OVCAR3 (cell line): ENCODE measurements around the genes COX19, C7orf50 and MICALL2.

DNA sequence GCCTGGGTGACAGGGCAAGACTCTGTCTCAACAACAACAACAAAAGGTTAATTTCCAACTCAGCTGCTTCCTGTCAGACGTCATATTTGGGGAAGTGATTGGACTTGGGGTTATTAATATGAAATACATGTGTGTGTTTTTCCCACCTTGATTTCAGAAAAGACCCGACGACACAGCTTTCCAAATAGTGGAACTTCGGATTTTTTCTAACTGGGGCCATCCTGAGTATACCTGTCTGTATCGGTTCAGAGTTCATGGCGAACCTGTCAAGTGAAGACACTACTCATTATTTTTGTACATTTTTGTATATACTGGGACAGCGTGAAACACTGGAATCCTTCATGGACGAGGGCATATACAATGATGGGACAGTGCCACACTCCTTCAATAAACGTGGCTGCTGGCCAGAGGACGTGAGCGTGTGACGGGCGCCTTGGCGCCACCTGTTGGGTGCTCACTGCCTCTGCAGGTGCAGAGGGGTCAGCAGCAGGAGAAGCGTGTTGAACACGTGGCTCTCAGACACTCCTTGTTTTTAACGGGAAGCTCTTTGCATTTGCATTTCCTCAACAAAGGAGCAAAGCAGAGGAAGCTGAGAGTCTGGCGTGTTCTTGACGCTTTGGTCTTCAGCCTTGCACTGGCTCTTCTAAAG, 3.2 kb upstream of the GET4 start:
- RRBS, result no CpG with 5 or more reads among the region's 19 CpGs

DNA sequence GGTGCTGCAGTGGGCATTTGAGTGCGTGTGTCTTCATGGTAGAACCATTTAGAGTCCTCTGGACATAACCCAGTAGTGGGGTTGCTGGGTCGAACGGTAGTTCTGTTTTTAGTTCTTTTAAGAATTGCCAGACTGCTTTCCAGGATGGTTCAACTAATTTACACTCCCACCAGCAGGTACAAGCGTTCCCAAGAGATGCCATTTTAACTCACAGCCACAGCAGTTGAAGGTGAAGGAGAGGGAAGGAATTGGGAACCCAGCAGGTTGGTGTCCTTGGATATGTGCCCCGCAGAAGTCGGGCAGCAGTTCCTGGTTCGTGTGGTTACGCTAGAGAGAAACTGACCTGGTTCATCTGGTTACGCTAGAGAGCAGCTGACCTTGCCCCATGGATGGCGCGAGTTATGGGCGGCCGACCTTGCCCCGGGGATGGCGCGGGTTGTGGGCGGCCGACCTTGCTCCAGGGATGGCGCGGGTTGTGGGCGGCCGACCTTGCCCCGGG, 5.8 kb downstream of the GET4 start:
- RRBS, result no CpG with 5 or more reads among the region's 23 CpGs

- RRBS, result 6% methylated on average over 9 of the region's 37 CpGs
These were observed 33.0 kb downstream of the GET4 start for GRCh38 chr7:909347-909850.

- RRBS, result 80% methylated on average over 2 of the region's 52 CpGs
These were observed 33.8 kb downstream of the ADAP1 start for GRCh38 chr7:920390-921320.

DNA sequence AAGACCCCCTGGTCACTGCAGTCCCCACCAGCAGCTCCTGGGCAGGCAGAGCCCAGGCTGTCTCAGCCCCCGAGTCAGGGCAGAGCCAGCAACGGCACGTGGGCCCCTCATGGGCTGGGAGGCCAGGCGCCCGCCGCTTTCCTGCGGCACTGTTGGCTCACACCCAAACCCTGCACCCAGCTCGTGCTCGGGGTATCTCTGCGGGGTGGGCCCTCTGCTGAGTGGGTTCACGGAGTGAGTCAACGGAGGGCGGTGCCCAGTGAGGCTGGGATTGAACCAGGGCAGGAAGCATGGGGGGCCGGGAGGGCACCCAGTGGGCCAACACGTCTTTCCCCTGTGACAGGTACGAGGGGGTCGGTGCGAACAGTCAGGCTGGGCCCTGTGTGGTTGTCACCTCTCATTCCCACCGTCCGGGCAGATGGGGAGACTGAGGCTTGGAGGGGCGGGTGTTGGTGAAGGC, 28.9 kb downstream of the ADAP1 start:
- RRBS, result 88% methylated on average over 2 of the region's 21 CpGs

DNA sequence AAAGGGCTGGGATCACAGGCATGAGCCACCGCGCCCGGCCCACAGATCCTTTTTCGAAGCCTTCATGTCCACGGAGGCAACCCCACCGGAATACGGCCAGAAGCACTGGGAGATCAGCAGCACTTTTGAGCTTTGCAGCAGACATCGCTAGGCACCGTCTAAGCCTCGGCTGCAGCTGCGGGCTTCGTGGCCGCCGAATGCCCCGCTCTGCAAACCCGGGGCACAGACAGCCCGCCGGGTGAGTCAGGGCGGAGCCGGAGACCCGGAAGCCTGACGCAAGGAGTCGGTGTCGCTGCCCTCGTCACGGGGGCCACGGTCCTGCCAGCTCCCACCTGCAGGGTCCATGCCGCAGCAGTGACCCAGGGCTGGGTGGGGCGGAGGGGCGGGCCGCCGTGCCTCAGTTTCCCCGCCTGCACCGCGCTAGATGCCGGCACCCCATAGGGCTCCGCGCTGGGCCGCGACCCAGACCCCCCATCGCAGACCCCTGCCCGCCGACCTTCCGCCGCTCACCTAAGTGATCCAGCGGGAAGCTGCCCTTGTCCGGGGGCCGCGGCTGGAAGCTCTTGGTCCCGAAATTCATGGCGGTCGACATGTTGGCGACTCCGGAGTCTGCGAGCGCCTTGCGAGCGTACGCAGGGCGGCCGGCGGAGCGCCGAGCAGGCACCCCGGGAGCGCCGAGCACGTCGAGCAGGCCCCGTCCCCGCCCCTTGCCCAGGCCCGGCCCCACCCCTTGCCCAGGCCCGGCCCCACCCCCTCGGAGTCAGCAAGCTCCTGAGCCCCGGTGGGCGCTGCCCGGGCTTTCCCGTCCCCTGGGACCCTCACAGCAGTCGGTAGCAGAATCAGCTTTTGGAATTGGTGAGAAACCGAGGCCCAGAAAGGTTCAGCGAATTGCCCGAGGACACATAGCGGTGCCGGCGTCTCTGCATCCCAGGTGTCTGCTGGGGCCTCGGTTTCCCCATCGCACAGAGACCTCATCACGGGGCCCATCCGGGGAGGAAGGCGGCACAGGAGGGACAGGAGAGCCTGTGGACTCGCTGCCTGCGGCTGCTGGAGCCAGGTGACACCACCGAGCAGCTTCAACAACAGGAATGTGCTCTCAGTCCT, at the start of gene COX19:
Gene COX19 (minus strand): TSS at position 632 of the 1,104 bp plus-strand sequence.
- RRBS, result 5% methylated on average over 49 of the region's 93 CpGs

GRCh38 chr7:977521-978310, 2.4 kb upstream of the COX19 start:
- RRBS, result 100% methylated on average over 2 of the region's 21 CpGs

DNA sequence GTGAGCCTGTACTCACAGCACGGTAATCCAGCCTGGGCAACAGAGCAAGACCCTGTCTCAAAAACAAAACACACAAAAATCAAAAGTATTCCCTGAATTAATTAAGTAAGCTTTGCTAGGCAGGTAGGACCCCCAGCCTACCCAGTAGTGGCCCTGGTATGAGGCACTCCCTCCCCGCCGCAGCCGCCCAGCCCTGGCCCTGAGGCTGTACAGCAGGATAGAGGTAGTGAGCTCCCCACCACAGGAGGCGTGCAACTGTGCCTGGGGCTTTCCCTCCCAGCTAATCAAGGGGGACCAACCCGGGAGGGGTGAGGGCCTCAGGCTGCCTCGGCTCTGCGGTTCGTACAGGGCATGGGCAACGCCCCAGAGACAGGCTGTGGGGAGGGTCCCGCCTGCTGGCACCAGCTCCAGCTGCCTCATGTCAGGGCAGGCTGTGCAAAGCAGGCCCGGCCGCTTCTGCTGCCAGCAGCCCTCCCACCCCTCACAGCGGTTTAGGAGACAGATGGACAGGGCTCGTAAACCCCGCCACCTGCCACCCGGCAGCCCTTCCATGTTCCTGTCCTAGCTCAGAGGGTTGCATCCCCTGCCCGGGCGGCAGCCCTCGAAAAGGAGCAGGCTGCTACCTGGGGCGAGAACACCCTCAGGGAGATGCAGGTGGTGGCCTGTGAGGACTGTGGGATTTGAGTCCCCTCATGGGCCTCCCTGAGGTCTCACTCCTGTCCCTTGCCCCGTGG, 839 bp upstream of the CYP2W1 start:
- RRBS, result no CpG with 5 or more reads among the region's 22 CpGs

- RRBS, result no CpG with 5 or more reads among the region's 5 CpGs
These were observed 309 bp upstream of the CYP2W1 start for GRCh38 chr7:982718-983026.

GRCh38 chr7:992714-993130, 9.7 kb downstream of the CYP2W1 start:
- RRBS, result no CpG with 5 or more reads among the region's 8 CpGs

DNA sequence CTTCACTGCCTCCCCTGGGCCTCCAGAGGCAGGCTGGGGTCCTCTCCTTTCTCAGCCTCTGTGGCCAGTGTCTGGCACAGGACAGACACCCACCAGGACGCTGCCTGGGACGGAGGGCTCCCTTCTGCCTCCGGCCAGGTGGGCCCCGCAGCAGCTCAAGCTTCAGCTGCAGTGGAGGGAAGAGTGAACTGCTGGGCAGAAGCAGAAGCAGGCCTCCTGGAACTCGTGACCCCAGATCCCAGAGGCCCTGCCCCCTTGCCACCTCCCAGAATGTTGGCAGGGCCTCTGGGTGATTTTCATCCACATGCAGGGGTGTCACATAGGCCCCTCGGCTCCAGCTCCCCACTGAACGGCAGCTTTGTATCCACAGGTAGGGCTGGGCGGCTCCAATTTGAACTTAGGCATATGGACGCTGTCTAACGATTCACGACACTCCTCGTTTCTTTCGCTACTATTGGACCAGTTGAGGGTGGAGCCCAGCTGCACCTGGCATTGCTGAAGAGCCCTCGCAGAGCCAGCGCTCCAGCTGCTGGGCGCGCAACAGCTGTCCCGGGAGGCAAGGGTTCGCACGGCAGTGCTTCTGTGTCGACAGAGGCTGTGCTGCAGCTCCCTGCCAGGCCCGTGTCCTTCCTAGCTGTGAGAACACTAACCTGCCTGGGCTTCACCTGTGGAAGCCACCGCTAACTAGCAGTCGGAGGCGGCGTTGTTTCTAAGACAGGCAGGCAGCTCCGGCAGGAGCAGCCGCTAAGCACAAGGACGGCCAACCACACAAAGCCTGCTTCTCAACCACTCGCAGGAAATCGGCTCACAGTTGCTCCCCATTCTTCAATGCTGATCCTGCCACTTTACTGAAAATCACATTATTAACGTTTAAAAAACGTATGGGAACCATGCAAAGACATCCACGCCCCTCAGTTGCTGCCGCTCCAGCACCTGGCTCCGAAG, 18.3 kb upstream of the GPR146 start:
- RRBS, result no CpG with 5 or more reads among the region's 36 CpGs

DNA sequence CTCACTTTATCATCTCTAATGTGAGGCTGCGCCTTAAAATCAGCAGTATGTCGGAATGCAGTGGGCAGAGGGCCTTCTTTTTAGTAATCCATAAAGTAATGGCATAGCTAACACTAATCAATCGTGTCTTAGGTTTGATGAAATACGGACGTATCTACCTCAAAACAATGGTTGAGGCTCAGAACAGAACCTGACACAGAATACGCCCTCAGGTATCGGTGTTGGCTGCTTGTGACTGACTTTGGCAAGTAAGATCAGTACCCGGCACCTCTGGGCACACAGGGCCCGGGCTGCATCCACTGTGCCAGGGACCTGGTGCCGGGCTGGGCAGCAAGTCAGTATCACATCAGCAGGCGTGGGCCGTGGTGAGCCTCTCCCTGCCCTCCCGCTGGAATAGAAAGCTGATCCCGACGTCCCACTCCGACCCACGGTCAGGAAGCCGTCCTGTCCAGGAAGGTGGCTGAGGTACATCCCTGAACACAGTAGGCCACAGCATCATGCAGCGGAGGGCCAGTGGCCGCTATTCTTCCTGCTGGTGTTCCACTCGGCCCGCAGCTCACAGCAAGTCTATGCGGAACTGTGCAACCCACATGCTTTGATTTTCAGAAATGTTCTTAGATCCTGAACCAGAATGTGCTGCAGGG, 937 bp upstream of the GPR146 start:
- RRBS, result no CpG with 5 or more reads among the region's 23 CpGs

DNA sequence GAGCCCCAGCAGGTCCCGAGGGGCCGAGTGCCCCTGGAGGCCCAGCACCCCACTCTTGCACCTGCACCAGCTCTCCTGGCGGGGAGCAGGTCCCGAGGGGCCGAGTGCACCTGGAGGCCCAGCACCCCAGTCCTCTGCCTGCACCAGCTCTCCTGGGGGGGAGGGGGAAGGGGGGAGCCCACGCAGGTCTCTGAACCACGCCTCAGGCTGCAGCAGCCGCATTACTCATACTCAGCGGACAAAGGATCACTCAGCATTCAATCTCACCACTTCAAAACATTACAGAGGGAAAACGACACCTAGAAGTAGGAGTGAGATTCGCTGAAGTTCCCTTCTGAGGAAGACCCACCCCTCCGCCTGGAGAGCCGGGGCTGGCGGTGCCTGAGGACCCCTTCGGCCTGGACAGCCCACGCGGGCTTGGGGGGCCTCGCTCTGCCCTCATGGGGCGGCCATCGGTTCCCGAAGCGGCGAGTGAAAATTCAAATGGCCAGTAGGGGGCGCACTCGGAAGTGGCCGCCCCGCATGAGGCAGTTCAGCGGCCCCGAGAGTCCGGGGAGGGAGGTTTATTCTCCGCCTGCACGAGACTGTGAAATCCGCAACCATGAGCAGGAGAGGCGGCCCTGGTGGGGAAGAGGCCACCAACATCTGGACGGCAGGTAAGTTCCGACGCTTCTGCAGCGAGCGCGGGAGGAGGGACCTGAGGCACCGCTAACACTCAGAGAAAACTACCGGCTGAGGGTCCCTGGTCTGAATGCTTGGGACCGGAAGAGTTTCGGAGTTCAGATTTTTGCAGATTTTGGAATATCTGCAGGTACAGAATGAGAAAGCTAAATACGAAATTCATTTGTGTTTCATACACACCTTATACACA, 1.1 kb upstream of the GPER1 start:
- RRBS, result no CpG with 5 or more reads among the region's 45 CpGs

- RRBS, result 4% methylated on average over 43 of the region's 96 CpGs
These were observed at the start of gene C7orf50 for GRCh38 chr7:1137611-1138756. Gene C7orf50 (minus strand): TSS chr7:1138247.

DNA sequence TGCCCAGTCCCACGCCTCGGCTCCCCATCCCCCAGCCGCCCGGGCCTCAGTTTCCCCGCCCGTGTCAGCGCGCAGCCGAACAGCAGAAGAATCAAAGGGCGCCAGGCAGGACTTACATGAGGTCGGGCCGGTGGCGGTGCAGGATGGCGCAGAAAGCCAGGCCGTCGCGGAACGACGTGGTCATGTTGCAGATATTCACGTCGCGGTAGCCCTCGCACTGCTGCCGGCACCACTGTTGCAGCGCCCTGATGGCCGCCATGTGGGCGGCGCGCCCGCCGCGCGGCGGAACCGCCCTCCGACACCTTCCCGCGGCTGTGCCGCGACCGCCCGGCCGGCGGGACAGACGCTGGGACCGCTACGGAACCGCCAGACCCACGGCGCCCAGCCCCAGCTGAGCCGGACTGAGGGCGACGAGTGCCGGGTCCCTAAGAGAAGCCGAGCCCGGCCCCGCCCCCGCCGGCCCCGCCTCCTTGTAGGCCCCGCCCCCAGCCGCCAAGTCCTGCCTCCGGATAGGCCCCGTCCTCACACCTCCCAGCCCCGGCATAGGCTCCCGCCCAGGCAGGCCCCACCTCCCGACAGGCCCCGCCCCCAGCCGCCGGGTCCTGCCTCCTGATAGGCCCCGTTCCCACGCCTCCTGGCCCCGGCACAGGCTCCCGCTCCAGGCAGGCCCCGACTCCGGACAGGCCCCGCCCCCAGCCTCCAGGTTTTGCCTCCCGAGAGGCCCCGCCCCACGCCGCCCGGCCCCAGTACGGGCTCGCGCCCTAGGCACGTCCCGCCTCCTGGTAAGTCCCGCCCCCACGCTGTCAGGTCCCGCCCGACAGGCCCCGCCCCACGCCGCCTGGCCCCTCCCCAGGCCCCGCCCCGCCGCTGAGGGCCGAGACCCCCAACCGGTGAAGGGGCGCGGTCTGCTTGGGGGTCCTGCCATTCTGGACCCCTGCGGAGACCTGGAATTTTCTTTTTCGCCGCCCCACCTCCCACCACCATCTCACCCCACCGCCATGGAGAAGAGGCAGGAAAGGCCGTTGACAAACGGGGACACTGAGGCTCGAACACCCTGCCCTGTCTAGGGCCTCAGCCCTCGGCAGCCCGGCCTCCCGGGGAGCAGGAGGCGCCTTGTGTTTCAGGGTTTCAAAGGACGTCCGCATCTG, at the start of gene MICALL2:
Gene MICALL2 (minus strand): TSS at position 403 of the 1,148 bp plus-strand sequence.
- RRBS, result 4% methylated on average over 56 of the region's 114 CpGs

DNA sequence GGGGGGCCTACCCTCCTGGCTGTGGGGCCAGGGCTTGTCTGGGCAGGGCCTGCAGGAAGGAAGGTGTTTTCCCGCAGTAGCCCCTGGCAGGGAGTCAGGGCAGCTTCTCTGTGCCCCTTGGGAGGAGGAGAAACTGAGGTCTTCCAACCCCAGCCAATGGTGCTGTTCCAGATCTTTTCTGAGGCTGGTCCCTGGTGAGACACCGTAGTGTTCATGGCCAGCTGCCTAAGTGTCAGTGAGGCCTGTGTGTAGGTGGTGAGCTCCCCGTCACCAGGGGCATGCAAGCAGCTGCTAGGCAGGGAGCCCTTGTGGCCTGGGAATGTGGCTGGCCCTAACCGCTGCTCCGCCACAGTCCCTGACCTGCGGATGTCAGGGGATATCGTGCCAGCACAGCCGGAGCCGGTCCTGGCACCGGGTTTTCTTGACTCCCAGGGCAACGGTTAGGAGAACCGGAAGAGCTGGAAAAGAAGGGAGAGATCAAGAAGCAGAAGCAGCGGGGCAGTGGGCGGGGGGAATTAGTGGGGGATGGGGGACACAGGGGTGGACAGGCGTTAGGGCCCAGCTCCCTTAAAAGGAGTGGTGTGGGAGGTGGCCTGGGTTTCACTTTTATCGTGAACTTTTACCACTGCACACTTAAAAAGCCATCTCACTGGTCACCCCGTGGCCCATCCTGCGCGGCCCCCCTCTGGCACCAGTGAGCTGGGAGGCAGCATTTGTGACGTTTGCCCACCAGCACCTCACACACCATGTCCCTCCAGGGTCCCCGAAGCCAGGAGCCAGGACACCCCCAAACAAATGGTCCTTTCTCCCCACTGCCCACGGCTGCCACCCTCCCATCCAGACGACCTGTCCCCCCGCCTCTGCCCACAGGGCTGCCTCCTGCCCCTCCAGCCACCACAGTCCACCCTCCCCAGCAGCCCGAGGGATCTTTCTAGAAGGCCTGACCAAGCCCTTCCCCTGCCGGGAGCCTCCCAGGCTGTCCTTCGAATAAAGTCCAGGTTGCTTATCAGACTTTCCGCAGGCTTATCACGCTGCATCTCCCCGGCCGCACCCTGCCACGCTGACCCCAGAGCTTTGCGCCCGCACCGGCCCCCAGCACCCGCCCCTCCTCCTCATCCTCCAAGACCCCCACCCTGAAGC, 1.7 kb upstream of the MICALL2 start:
- RRBS, result 86% methylated on average over 10 of the region's 36 CpGs

DNA sequence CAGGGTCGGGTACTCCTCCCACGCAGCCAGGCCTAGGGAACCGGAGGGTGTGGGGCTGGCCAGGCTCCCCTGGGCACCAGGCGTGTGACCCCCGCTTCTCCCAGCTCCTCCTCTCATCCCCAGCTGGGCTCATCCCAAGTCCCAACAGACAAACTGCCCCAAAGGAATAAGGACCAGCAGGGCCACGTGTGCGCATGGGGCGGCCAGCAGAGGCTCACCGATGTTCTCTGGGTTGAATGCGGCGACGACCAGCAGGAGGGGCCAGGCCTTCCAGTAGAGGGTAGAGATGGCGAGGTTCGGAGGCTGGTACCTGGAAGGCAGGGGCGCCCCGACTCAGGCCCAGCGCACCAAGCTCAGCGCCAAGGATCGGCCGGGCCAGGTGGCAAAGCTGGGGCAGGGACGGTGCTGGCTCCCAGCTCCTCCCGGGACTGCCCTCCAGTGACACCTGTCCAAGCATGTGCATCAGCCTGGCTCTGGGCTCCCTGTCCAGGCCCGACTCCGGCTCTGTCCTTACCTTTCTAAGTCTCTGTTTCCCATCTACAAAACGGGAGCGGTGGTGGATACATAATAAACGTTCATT, 14.7 kb downstream of the INTS1 start:
- RRBS, result over 99% methylated on average over 6 of the region's 27 CpGs

- RRBS, result no CpG with 5 or more reads among the region's 74 CpGs
These were observed 9.3 kb downstream of the MAFK start for GRCh38 chr7:1539515-1540444.

GRCh38 chr7:1546628-1547145, 9.3 kb downstream of the TMEM184A start:
- RRBS, result no CpG with 5 or more reads among the region's 21 CpGs

- RRBS, result 5% methylated on average over 27 of the region's 50 CpGs
These were observed 337 bp downstream of the ELFN1 start for GRCh38 chr7:1670402-1670826.